Mesenchymal stem cell of the bone marrow (primary cell): ENCODE results near the gene MKNK2.

- CAGE, long polyA plus RNA = no peak
These were observed 8.9 kb downstream of the PWWP3A start for GRCh38 chr19:1363642-1364155.

DNA sequence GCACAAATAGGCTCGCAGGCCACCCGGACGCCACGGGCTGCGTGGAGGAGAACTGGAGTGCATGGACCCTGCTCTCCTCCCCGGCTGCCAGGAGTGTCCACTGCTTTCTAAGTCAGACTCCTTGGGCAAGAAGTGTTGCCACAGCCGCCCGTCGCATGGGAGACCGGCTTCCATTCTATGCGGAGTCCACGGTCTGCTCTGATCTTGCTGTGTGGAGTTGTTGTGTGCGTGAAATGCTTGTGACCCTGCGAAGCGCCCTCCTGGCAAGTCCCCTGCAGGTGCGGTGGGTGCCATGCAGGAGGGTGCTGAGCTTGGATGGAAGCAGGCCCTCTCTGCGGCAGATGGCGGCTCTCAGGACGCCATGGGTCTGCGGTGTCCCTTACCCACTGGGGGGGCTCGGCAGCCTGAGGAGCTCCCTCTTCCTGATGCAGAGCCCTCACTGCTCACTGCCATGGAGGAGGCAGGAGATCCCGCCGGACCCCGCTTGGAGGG is 2.1 kb downstream of the DAZAP1 start:
- CAGE, long polyA plus RNA = no peak

GRCh38 chr19:1429873-1430640 is 8.1 kb upstream of the RPS15 start:
- CAGE, long polyA plus RNA = no peak

DNA sequence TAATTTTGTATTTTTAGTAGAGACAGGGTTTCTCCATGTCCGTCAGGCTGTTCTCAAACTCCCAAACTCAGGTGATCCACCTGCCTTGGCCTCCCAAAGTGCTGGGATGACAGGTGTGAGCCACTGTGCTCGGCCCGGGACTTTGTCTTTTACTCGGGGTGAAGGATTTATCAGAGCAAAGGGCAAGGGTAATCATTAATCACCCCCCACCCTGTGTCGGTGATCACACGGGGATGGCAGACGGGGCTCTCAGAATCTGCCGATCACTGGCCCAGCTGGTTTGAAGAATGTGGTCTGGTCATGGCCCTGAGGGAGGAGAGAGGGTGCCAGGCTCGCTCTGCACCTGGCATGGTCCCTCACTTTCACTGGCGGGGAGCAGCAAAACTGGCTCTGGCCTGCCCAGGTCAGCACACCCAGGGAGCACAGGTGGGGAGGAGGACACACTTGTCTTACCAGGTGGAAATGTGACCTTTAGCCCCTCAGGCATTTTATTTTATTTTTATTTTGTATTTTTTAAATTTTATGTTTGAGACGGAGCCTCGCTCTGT is 10.2 kb downstream of the REEP6 start:
- CAGE, long polyA plus RNA = no peak

DNA sequence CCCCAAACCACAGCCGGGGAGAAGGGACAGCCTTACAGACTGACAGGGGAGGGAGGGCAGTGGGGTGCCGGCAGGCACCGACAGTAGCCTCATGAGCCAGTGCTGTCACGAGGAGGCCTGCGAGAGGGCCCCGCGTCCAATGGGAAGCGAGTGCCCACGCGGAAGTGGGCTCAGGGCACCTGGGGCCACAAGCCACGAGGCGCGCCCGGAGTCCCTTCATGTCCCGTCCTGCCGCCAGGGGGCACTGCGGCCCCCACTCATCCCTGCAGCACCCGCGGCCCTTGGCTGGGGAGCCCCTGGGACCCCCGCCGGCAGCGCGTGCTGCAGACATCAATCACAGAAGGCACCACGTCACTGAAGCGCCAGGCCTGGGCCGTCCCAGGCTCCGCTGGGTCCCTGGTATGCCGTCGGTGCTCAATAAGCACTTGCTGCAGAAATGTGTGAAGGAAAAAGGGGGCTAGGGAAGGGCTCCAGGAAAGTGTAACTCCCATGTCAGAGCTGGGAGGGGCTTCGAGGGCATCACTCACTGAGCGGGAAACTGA is 9.3 kb downstream of the ADAMTSL5 start:
- CAGE, long polyA plus RNA = no peak

GRCh38 chr19:1643318-1643852 is 9.0 kb downstream of the TCF3 start:
- CAGE, long polyA plus RNA = no peak

- CAGE, long polyA plus RNA = no peak
These were observed 6.9 kb downstream of the TCF3 start for GRCh38 chr19:1645305-1646073.

- CAGE, long polyA plus RNA = no peak
These were observed 23.3 kb upstream of the TCF3 start for GRCh38 chr19:1675565-1676171.

- CAGE, long polyA plus RNA = no peak
These were observed 4.0 kb upstream of the ONECUT3 start for GRCh38 chr19:1748984-1750015.

DNA sequence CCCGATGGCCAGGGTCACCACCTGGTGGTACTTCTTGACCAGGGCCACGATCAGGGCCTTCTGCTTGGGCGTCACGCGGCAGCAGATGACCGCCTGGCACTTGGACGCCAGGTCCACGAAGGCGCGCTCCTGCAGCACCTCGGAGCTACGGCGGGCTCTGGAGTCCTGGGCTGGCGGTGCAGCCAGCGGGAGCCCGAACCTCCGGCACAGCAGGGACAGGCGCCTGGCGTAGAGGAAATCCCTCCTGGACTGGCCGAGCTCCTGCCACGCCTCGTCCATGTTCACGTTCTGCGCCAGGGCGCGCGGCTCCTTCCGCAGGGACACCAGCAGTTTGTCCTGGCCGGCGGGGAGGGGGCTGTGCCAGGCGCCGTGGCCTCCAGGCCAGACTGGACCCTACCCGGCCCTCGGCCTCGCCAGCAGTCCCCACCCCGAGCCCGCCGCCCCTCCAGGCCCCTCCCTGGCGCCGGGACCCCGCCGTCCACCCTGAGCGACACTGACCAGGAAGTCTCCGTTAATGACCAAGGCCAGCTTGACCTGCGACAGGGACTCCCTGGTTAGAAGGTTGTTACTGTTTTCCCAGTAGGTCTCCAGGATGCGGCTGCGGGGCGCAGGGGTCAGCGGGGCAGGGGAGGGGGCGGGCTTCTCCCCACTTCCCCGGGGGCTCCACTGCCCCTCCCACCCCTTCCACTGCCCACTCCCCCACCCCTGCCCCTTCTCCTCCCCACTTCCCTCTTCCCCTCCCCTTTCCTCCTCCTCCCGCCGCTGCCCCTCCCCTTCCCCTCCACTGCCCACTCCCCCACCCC is 22.5 kb downstream of the ATP8B3 start:
- CAGE, long polyA plus RNA = no peak

- CAGE, long polyA plus RNA = no peak
These were observed 647 bp downstream of the ATP8B3 start for GRCh38 chr19:1811316-1811942.

GRCh38 chr19:1840280-1841176 is 7.8 kb downstream of the REXO1 start:
- CAGE, long polyA plus RNA = no peak

GRCh38 chr19:1911753-1912654 is 6.8 kb downstream of the ADAT3 start:
- CAGE, long polyA plus RNA = no peak

- CAGE, long polyA plus RNA = no peak
These were observed 7.8 kb upstream of the CSNK1G2 start for GRCh38 chr19:1933164-1933675.

GRCh38 chr19:1980332-1981268 is 34.9 kb downstream of the BTBD2 start:
- CAGE, long polyA plus RNA = no peak

GRCh38 chr19:2041668-2042518 is 9.2 kb downstream of the MKNK2 start:
- CAGE, long polyA plus RNA = no peak

DNA sequence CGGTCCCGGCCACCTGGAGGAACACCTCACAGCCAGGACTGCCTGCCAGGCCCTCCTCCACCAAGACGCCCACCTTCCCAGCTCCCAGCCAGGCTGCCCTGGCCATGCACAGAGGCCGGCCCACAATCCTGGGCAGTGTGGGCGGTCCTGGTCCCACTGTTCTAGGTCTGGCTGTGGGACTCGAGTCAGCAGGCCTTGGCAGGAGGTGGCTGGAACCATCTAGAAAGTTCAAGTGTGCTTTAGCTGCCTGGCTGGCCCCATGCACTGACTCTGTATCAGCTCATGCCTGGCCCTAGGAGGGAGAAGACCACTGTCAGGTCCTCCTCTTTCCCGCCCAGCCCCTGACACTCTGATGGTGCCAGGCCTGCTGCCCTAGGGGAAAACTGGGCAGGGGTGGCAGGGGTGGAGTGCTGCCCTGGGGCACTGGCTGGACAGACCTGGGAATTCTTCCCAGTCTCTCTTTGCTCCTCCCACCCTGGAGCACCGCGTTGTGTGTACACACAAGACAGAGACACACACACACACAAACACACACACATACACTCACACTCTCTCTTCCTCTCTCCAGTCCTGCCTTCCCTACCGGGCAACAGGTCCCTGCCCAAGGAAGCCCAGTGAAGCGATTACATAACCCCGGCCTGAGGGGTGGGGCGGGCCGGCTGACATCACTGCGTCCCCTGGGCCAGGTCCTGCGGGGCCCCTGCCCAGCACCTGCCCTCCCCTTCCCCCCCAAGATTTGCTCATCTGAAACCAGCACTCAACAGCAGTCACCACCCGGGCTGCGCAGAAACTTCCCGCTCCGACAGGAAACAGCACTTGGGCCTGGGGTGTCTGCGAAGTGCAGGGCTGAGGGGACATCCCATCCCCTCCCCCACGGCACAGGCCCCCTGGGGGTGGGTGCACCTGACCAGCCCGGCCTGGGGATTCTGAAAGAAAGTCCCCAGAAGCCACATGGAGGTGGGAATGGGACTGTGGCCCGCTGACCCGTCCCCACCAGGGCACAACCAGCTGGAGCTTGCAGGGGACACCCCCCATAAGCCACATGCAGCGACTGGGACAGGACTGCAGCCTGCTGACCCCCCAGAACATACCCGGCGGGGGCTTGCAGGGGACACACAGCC is 1.3 kb downstream of the MKNK2 start:
- CAGE, long polyA plus RNA = no peak

DNA sequence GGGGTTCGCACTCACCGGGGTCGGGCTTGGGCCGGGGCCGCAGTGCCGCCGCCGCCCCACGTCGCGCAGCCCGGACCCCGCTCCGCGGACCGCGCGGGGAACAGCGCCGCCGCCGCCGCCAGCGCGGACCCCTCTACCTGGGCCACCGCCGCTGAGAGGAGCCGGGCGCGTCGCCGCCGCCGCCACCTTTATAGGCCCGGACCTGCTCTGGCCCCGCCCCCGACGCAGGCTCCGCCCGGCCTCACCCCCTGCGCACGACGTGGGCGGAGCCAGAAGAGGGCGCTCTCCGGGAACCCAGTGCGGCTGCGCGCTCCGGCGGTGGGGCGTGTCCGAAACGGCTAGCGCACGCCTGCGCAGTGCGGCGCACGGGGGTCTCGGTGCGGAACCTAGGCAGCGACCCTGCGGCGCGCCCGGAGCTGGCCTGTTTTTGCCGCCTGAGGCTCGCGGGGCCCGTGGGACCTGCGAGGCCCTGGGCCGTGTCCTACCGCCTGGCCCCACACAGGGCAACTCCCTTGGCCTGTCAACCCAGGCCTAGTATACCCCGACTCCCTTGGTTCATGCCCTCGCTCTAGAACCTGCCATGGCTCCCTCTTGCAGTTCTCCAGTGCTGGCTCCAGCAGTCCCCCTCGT is at the start of gene MKNK2:
TSS of gene MKNK2 (minus strand) at position 164 of the 630 bp plus-strand sequence.
- CAGE, long polyA plus RNA = no peak

GRCh38 chr19:2094994-2095716 is 971 bp downstream of the MOB3A start:
- CAGE, long polyA plus RNA = no peak

GRCh38 chr19:2097203-2097342 is 358 bp downstream of the IZUMO4 start:
- CAGE, long polyA plus RNA = no peak